Body of pancreas (tissue), 2 donors: Measurements from ENCODE around the genes FHOD1, PLEKHG4 and ATP6V0D1.

- PRO-cap = no peak
- RAMPAGE, long total RNA, 2 experiments = no peak in any of the 2 experiments
Measured at GRCh38 chr16:66922971-66924115, 2.0 kb downstream of the RRAD start.

DNA sequence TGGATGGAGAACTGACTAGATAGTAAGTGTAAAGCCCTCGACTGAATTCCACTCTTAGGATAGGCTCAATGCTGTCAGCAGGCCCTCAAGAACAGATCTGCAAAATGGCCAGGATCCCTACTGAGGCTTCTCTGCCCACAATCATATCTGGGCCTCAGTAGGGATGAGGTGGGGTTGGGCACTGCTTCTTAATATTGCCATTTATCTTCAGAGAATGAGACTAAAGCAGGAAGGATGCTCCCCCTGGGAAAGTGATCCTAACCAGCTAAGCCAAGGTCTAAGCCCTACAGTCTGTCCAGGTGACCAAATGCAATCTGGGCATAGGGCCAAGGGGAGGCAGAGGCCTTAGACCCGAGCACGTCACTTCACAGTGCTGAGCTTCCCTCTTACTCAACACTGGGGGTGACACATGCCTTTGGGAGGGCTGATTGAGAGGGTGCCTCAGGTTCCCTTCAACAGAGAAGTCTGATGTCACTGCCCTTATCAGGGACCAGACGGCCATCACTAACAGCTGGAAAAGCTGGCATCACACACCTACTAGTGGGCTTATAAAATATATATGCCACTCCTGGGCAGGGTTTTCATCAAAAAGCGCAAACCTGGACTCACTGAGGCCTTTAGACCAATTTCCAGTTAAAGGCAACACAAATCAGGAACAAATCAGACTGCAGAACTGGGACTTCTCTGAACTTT lies 4.1 kb downstream of the CIAO2B start:
- PRO-cap = no peak
- RAMPAGE, long total RNA, 2 experiments = no peak in any of the 2 experiments

GRCh38 chr16:66948045-66949394 lies 12.5 kb upstream of the CES3 start:
- PRO-cap = no peak
- RAMPAGE, long total RNA, 2 experiments = no peak in any of the 2 experiments

- PRO-cap = no peak
- RAMPAGE, long total RNA, 2 experiments = no peak in any of the 2 experiments
Measured at GRCh38 chr16:67067585-67068224, 38.8 kb downstream of the CBFB start.

DNA sequence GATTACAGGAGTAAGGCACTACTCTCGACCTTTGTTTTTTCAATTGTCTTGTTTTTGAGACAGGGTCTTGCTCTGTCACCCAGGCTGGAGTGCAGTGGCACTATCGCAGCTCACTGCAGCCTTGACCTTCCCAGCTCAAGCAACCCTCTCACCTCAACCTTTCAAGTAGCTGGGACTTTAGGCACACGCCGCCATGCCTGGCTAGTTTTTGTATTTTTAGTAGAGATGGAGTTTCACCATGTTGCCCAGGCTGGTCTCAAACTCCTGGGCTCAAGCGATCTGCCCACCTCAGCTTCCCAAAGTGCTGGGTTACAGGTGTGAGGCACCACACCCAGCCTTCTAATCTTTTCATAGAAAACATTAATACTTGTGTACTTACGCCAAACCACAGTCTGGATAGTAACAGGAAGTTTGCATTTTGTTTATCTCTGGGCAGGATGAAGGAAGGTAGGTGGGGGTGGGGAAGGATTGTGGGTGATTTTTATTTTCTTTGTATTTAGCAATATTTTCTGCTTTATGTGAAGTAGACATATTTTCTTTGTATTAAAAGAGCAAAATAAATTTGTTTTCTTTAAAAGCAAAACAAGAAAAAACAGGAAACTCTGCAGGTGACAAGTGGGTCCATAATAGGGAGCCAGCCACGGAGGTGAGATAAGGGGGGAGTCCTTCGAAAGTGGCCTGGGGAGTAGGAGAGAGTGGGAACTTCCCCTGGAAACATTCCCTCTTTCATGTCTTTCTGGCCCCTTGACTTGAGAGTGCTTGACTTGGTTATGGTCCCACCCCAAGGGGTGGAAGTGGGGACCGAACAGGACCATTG lies 1.4 kb downstream of the TRADD start:
- PRO-cap = no peak
- RAMPAGE, long total RNA, 2 experiments = no peak in any of the 2 experiments

DNA sequence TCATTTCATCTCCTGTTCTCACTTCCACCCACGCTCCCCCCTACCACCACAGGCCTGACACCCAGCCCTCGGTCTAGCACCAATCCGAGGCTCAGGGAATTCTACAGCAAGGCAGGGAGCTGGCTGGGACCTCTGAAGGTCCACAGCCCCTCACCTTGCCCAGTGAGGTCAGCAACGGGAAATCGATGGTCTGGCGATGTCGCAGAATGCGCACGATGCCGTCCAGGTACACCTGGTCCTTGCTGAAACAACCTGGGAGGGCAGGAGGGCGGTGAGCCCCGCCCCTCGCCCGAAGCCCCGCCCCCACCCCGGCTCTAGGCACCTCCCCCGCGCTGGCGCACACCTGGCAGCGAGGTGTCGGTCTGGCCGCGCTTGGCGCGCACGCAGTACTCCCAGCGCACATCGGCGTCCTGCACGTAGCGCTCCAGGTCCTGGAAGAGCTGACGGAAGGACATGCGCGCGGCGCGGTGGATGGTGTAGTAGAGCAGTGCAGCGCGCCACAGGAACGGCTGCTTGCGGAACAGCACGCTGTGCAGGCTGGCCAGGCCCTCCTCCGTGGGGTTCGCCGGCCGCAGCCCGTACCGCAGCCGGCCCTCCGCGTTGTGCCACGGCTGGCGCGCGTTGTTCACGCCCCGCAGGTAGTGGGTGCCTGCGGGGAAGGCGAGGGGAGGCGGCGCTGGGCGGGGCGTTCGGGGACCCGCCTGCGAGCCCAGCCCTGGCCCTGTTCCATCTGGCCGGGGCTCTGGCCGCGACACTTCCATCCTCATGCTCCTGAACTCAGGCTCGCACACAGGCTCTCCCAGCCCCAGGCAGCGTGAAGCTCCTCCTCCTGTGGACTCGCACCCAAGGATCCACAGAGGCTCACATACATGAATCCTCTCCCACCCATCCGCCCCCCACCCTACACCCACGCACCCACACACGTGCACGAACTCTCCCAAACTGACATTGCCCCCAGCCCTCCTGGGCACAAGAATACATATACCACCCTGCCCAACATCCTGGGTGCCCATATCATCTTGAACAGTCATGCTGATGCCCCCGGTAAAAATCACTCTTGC lies 5.6 kb downstream of the MATCAP1 start:
- PRO-cap = bidirectional peak, plus-strand start at position 389 of the sequence, minus-strand start at position 220 of the sequence; bidirectional peak, plus-strand start at position 754 of the sequence, minus-strand start at position 640 of the sequence
- RAMPAGE, long total RNA, 2 experiments = no peak in any of the 2 experiments

- PRO-cap = no peak
- RAMPAGE, long total RNA, 2 experiments = no peak in any of the 2 experiments
Measured at GRCh38 chr16:67185199-67185786, 1.5 kb upstream of the MATCAP1 start.

DNA sequence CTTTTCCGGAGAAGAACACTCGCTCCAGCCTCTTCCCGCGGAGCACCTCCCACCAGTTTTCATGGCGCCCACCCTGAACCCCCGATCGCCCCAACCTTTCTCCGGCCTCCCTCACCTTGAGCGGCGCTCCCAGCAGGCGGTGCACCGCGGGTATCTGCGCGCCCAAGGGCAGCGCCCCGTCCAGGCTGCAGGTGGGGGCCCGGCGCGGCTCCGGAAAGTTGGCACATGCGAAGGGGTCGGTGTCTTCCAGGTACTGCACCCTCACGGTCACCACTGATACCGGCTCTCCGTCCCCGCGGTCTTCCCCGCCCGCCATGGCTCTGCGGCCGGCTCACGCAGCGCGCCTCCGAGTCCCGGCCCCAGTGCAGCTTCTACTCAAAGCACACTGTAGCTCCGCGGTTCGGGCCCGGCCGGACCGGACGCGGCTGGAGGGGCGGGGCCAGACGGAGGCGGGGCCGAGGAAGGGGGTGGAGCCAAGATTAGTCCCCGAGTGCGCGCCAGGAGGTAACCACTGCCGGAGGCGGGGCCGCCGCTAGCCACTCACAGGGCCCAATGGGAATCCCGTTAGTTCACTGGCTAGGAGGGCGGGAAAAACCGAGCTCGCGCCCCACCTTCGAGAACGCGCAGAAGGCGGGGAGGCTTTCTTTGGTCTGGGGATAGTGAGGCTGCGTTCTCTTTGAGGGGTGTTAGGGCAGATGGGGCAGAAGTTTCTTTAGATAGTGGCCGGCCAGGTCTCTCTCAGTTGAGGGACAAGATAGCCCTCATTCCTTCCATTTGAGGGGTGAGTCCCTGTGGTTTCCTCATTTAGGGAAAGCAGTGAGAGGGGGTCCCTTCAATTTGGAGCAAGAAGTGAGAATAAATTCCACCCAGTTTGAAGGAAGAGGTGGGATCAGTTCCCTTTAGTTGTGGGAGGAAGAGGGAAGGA lies at the start of gene FHOD1:
Gene FHOD1 (minus strand): TSS at position 387 of the 925 bp plus-strand sequence.
- PRO-cap = bidirectional peak, plus-strand start at position 648 of the sequence, minus-strand start at position 373 of the sequence
- RAMPAGE, long total RNA, 2 experiments = start-site peak on the minus strand in 2 of 2 experiments, centred at positions 398 to 415 of the sequence, 28 to 39 reads per replicate

GRCh38 chr16:67279468-67280002 lies at the start of gene PLEKHG4:
PLEKHG4 (plus strand) TSS chr16:67279532.
- PRO-cap = bidirectional peak, plus-strand start at chr16:67279517, minus-strand start at chr16:67279426
- RAMPAGE, long total RNA, 2 experiments = start-site peak on the plus strand in 1 of 2 experiments, at chr16:67279518-67279542 at its widest, 8 reads per replicate

DNA sequence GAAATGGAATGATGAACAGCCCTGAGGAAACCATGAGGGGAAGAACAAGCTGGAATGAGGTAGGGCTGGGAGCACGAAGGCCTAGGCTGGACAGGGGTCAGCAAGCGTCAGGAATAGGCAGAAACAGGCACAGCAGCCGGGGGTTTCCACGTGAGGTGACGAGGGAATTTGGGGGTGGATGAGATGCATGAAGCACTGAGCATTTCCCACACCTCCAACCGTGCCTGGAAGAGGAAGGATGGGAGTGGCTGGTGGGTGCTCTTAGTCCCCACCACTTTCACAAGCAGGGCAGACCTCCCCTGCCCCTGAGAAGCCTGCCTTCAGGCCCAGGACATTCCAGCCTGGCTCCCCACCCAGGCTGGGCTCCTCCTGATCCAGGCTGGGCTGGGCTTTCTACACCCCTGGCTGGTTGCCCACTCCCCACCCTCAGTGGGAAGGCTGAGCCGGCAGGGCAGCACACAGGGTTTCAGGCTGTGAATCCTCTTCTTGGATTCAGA lies 21.9 kb downstream of the PLEKHG4 start:
- PRO-cap = no peak
- RAMPAGE, long total RNA, 2 experiments = no peak in any of the 2 experiments

DNA sequence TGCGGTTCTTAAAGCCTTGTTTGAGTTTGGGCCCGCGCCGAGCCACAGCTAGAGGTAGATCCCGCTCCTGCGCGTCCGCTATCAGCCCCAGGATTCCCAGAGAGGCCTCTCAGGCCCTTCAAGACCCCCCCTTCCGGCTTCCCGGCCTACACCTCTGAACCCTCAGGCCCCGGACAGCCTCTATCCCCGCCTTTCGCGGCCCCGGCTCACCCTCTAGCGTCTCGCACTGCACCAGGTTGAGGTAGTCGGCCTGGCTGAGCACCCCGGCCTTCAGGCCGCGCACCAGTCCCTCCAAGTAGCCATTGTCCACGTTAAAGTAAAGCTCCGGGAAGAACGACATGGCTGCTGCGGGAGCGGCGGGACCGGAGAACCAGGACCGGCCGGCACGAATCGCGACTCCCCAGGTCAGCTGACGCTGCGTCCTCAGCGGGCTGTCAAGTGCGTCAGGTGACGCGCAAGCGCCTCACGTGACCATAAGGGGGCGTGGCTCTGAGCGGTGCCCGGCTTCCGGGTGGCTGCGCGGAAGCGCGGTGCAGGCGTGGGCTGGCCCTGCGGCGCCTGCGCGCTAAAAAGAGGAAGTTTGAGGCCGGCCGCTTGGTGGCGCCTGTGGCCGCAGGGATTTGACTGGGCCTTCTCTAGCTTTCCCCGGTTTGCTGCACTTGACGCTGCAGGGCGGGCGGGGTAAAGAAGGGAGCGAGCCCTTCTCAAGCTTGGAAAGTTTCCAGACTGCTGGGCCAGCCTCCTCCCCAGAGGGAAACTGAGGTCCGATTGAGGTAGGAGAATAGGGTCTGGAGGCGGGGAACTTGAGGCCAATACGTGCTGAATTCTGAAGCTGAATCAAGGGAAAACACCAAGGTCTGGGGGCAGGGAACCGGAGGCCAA lies at the start of gene ATP6V0D1:
Gene ATP6V0D1 (minus strand): TSS at position 411 of the 882 bp plus-strand sequence.
- PRO-cap = bidirectional peak, plus-strand start at position 648 of the sequence, minus-strand start at position 401 of the sequence
- RAMPAGE, long total RNA, 2 experiments = start-site peak on the plus strand in 2 of 2 experiments, centred at positions 599 to 621 of the sequence, 5 to 10 reads per replicate; start-site peak on the minus strand in 2 of 2 experiments, centred at positions 382 to 406 of the sequence, 93 to 101 reads per replicate

DNA sequence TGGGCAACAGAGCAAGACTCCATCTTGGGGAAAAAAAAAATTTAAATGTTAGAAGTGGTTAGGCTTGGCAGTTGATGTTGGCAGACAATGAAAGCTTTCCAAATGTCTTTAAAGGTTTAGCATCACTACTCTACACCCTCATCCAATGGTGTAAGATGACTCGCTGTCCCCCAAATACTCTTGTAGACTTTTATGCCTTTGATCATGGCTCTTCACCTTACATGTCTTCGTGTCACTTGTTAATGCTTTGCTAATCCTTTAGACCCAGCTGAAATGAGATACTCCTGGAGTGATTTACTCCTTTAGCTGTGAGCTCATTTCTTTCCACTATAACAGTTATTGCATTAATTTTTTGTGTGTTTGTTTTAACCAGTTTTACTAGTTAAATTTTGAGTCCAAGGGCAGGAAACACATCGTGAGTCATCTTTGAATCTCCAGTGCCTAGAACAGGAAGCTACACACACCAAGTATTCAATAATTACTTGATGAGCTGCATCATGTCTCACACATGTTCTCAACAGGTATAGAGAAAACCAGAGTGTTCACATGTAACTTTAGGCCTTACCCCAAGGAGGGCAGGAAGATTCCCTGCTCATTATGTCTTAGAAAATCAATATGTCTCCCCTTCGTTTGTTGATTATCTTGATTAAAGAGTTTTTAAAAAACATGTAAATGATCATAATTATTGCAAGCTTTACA lies 6.5 kb upstream of the CTCF start:
- PRO-cap = no peak
- RAMPAGE, long total RNA, 2 experiments = no peak in any of the 2 experiments

GRCh38 chr16:67648640-67648914 lies 3.6 kb downstream of the CARMIL2 start:
- PRO-cap = no peak
- RAMPAGE, long total RNA, 2 experiments = no peak in any of the 2 experiments

- PRO-cap = no peak
- RAMPAGE, long total RNA, 2 experiments = no peak in any of the 2 experiments
Measured at GRCh38 chr16:67677398-67678328, 11.0 kb downstream of the C16orf86 start.

GRCh38 chr16:67697738-67698159 lies 21.4 kb downstream of the GFOD2 start:
- PRO-cap = no peak
- RAMPAGE, long total RNA, 2 experiments = no peak in any of the 2 experiments

- PRO-cap = no peak
- RAMPAGE, long total RNA, 2 experiments = start-site peak on the minus strand in 1 of 2 experiments, at chr16:67718327-67718628 at its widest, 5 reads per replicate
Measured at GRCh38 chr16:67718052-67718925, 827 bp downstream of the GFOD2 start.

DNA sequence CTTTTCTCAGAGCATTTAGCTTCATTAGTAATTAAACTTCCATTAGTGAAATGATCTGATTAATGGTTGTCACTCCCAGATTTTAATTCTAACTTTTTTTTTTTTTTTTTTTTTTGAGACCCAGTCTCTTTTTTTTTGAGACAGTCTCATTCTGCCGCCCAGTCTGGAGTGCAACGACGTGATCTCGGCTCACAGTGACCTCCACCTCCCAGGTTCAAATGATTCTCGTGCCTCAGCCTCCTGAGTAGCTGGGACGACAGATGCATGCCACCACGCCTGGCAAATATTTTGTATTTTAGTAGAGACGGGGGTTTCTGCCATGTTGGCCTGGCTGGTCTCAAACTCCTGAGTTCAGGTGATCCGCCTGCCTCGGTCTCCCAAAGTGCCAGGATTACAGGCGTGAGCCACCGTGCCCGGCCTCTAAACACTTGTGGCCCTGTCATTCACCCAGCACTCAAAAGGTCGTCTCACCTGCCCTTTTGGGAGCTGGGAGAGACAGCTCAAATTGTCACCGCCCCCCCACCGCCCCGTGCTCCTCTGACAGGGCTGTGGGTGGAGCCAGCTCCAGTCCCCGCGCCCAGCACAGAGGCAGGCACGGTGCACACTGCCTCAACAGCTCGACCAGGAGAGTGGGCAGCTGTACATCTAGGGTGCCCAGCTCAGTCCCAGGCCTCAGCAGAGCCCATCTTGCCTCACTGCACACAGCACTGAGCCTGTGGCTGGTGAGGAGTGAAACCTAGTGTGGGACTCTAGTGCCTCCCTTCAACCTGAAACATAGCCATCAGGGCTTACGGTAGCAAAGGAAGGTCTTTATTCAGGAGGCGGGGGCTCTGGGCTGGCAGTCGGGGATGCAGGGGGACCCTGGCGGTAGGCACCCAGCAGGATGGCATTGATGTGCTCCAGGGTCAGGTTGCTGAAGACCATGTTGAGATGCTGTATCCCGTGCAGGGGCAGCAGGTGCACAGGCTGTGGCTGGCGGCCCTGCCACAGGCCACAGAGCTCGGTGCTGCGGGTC lies 2.8 kb upstream of the PSMB10 start:
- PRO-cap = no peak
- RAMPAGE, long total RNA, 2 experiments = no peak in any of the 2 experiments

GRCh38 chr16:67957561-67958303 lies 10.7 kb downstream of the SLC12A4 start:
- PRO-cap = no peak
- RAMPAGE, long total RNA, 2 experiments = no peak in any of the 2 experiments

DNA sequence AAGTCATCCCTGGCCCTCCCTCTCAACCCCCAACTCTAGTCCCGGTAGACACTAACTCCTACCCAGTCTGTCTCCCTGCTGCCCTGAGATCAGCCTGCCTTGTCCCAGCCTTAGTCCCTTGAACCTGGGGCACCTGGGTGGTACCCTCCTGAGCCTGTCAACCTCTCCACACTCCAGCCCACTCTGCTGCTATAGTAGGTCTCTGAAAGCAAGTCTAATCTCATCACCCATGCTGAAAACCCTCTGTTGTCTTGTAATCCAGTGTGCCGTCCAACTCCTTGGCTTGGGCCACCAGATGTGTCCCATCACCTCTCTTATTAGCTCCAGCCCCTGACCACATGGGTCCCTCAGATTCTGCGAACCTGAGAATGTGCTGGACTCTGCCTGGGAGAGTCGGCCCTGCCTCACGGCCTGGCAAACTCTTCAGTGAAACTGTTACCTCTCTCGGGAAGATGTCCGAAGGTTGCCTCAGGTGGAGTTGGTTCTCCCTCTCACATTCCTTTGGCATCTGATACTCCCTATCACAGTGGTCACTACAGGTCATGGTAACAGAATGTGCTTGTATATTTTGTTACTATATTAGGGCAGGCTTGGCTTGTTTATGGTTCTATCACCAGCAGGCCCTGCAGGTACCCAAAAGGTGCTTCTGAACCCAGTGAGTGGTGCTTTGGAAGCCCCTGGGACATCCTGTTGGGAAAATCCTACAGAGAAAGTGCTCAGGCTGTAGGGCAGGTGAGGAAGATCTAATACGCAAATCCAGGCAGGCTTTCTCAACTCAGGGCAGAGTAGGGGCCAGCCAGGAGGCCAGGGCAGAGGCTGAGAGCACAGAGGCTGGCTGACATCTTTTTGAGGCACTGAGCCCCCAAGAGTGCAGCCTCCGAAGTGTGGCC lies 9.8 kb downstream of the SLC12A4 start:
- PRO-cap = no peak
- RAMPAGE, long total RNA, 2 experiments = no peak in any of the 2 experiments

DNA sequence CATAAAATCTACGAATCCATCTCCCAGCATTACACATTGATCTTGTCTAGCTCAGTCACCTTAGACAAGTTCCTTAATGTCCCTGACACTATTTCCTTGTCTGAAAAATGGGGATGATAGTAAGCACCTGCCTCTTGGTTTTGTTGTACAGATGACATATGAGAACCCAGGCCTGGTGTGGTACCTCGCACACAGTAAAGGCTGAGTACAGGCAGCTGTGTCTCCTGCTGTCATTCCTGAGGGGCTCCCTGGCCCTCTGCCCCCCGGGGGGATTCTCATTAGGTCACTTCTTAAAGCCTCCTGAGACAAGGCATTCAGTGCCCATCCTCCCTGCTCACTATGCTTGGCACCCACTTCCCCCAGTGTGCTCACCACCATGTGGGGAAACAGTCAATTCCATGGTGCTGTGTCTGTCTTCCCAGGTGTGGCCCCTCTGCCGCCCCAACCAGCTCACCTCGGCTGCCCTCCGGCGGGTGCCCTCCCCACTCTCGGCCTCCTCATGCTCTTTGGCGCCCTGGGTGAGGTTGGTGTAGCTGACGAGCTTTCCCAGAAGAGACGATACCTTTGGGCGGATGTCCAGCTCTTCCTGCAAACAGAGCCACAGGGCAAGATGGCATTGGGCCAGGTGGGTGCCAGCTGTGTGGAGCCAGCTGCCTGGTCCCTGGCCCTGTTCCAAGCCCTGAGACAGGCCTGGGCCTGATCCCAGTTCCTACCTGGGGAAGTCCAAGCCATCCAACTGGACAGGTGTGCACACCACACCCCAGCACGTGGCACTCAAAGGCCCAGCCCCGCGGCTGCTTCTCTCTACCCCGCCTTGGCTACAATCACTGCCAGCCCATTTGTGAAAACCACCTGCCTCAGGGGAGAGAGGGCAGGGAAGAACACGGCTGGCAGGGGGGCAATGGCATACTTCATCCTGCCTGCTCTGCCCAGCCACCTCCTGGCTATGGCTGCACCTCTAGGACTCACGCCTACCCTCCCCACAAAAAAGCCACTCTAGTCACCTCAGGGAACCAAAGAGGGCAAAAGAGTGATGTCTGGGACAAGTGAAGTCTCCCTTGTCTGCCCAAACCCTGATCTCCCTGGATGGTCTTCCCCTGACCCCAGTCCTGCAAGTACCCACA lies 7.0 kb downstream of the SLC12A4 start:
- PRO-cap = no peak
- RAMPAGE, long total RNA, 2 experiments = start-site peak on the minus strand in 1 of 2 experiments, centred at position 781 of the sequence, 10 reads per replicate